GM06990 (cell line): ENCODE measurements around the genes CCNT2 and RAB3GAP1.

GRCh38 chr2:134268300-134268806, 14.5 kb downstream of the MGAT5 start:
- RRBS = no CpG with 5 or more reads among the region's 4 CpGs

GRCh38 chr2:134282861-134283554, 29.1 kb downstream of the MGAT5 start:
- RRBS = no CpG with 5 or more reads among the region's 4 CpGs

- RRBS = no CpG with 5 or more reads among the region's 11 CpGs
Observed at GRCh38 chr2:134313095-134313542, 59.2 kb downstream of the MGAT5 start.

DNA sequence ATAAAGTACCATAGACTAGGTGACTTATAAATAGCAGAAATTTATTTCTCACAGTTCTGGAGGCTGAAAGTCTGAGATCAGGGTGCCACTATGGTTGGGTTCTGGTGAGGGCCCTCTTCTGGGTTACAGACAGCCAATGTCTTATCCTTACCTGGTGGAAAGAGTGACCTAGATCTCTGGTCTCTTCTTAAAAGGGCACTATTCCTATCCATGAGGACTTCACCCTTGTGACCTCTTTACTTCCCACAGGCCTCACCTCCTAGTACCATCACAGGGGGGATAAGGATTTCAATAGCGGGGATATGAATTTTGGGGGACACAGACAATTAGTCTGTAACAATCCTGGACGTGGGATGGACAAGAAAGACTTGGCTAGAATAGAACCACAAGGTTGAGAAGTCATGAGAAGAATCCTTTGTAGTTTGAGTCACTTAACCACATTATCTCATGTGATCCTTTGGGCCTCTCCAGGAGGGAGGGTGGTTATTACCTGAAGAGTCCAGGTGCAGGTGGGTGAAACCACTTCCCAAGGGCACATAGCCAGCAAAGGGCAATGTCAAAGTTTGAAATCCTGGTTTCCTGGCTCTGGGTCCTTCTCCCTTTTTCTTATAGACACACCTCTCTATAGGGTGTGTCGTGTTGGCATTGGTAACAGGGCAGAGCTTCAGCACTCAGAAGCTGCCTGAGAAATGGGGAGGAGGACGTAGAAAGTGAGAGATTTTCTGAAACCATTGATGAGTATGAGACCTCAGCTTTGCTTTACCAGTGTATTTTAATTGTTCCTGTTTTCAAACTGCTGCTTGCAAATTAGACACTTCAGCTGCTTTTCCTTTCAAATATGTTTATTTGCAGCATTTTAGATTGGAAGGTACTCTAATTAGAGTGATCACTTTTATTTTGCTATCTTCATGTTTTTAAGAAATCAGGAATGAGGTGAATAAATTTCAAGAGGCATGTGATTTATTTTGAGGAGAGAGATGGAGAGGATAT, 137.8 kb downstream of the MGAT5 start:
- RRBS = no CpG with 5 or more reads among the region's 4 CpGs

DNA sequence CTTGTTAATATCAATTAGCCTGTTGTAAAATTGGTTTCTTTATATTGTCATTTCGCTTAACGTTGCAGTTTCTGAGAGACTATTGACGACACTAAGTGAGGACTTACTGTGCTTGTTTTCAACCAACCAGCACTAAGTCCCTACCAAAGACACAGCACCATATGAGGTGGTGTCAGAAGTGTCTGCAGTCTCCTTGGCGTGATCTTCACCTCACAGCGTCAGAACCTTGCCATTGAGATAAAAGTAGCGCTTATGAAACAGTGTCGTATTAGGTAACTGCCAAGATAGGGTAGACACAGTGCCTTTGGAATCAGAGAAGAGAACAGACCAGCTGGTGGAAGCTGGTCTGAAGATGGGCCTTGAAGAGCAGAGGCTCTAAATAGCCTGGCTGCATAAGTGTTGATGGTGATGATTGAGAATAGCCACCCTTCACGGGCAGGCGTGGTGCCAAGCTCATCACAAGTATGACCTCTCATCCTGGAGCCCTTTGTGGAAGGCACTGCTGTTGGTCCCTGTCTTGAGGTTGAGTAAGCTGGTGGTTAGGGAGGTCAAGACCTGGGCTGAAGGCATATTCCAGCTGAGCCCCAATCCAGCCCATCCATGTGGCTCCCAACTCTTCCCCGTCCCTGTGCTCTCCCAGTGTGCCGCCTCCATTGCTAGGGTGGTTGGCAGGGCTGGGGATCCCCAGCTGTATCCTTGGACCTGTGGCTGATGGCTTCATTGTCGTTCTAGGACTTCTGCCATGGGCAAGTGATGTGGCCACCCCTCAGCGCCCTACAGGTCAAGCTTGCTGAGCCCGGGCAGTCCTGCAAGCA, 187.4 kb downstream of the MGAT5 start:
- RRBS = no CpG with 5 or more reads among the region's 14 CpGs

GRCh38 chr2:134453699-134454238, 199.9 kb downstream of the MGAT5 start:
- RRBS = no CpG with 5 or more reads among the region's 9 CpGs

- RRBS = no CpG with 5 or more reads among the region's 4 CpGs
Observed at GRCh38 chr2:134491021-134491365, 227.8 kb downstream of the TMEM163 start.

DNA sequence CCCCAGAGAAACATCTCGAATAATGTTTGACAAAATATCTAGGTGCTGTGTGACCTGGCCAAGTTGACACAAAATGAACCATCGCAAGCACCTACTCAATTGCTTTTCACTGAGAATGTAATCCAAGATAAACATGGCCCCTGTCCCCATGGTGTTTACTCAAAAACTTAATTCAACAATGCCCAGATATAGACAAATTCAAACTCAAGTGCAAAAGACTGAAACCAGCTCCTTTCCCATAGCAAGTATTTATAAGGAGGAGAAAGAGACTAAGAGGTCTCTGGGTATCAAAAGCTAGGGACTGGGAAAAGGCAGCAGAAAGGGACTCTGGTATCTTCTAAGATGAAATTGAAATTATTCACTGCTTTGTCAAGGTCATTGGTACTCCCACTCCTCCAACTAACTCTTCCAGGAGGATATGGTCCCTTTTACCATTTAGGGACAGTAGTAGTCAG, 14.9 kb upstream of the ACMSD start:
- RRBS = no CpG with 5 or more reads among the region's 2 CpGs

DNA sequence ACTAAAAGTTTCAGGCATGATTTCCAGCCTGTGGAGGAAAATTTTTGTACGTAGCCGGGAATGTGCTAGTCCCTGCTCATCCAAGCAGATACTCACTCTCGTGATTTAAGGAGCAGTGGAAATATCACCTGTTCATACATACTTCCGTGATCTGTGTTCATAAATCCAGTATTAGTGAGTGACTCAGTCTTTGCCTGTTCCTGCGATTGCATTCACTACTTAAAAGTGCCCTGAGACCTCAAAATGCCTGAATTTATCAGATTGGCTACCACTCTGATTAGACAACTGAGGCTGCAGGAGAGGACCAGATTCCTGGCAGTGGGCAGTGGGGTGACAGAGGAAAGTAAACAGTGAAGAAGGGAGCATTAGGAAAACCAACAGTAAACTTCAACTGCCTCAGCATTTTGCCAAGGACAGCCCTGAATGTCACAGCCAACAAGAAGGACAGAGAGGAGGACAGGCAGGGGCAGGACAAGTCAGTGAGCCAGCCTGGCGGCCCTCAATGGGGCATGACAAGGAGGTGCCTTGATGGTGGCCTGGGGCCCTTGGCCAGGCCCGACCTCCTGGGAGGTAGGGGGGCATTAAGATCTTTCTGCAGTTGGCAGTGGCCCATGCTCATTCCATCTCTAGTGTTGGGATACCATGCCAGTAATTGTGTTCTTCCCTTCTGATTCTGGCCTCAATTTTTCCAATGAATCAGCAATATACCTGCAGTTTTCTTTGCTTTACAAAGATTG, 24.2 kb downstream of the ACMSD start:
- RRBS = no CpG with 5 or more reads among the region's 7 CpGs

DNA sequence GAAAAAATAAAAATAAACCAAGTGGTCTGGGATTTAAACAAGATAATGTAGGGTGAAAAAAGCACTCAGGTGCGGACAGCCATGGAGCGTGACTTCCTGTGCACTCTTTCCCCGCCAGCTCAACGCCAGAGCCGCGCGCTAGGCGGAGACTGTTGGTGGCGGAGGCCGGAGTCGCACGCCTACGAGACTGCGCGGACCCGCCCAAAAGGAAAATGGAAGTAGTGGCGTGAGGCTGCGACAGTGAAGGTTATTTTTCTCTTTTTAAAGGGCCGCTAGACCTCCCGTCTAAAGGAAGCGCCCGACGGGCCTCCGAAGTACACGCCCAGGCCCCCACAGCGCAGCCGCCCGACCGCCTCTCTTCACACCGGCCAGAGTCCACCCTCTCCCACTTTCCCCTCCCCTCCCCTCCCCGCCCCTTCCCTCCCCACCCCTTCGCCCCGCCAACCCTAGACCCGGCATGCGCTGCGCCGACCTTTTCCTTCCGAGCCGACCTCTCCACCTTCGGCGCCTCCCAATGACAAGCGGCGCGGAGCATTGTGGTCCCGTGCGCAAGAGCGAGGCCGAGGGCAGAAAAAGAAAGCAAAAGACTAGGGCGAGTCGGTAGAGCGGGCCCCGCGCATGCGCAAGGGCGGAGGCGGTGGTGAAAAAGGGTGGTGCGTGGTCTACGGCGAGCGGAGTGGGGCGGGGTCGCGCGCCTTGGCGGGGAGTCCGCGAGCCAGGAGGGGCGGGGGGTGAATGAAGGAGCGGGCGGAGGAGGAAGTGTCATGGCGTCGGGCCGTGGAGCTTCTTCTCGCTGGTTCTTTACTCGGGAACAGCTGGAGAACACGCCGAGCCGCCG, at the start of gene CCNT2:
CCNT2 (plus strand) TSS at position 732 of the 838 bp plus-strand sequence.
- RRBS = no CpG with 5 or more reads among the region's 79 CpGs

DNA sequence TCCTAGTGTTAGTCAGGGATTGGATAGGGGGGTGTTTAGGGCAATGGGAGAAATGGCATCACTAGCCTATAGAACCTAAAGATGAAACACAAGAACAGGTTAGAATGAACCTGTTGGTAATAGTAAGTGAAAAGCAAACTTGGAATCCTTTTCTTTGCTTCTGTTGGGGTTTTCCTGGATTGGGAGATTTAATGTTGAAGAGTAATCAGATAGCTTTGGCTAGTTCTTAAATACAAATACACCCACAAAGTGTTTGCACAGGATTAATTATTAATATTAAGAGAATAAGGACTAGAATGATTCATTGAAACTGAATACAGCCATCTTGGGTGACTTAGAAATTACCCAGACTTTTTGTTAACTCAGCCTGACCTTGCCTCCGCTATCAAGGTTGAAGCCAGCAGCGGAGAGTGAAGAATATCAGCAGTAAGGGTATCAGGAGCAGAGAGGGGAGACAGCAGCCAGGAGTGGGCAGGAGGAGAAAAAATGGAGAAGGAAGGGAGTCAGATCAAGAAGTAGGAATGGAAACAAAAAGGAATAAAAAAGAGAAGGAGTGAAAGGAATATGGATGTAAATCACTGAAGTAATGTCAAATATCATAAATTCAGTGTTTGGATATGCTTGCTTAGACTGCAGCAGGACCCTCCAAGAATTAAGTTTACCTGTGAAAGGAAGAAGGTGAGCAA, 14.5 kb downstream of the CCNT2 start:
- RRBS = no CpG with 5 or more reads among the region's 2 CpGs

DNA sequence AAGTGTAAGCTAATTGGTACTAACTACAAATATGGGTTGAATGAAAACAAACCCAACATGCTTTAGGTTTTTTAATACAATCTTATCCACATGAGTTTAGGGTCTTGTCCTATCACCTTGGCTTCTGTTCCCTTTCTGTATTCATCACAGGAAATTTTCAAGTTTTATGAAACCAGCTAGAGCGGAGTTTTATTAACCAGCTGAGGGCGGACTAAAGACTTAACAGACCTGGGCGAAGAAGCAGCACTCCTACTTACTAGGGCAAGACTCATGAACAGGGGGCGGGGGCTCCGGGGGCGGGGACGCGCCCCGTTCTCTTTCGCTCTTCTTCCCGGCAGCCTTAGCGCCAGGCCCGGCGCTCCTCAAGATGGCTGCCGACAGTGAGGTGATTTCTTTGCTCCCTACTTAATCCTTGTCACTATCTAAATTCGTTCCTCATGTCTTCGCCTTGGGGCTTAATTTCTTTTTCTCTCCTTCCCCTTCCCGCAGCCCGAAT, at the start of gene RAB3GAP1:
RAB3GAP1 (plus strand) TSS at position 352 of the 496 bp plus-strand sequence.
- RRBS = no CpG with 5 or more reads among the region's 19 CpGs

GRCh38 chr2:135576533-135577147, 45.4 kb downstream of the R3HDM1 start:
- RRBS = no CpG with 5 or more reads among the region's 1 CpG

- RRBS = no CpG with 5 or more reads among the region's 6 CpGs
Observed at GRCh38 chr2:136212707-136213662, 95.0 kb upstream of the CXCR4 start.

GRCh38 chr2:137993141-137993584, 28.9 kb downstream of the HNMT start:
- RRBS = no CpG with 5 or more reads among the region's 3 CpGs

GRCh38 chr2:138500537-138501033, 985 bp upstream of the SPOPL start:
- RRBS = no CpG with 5 or more reads among the region's 10 CpGs

- RRBS = no CpG with 5 or more reads among the region's 1 CpG
Observed at GRCh38 chr2:140661304-140661716, 1469.5 kb downstream of the LRP1B start.

DNA sequence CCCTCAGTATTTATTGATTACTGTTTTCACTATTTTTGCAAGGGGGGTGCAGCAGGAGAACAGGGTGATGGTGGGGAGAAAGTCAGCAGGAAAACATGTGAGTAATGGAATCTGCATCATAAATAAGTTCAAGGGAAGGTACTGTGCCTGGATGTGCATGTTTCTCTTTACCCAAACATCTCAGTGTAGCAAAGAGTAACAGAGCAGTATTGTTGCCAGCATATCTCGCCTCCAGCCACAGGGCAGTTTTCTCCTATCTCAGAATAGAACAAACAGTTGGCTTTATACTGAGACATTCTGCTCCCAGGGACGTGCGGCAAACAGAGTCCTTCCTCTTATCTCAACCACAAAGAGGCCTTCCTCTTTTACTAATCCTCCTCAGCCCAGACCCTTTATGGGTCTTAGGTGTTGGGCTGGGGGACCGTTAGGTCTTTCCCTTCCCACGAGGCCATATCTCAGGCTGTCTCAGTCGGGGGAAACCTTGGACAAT, 182.2 kb upstream of the KYNU start:
- RRBS = no CpG with 5 or more reads among the region's 6 CpGs

GRCh38 chr2:142865969-142866320, 11.5 kb upstream of the KYNU start:
- RRBS = no CpG with 5 or more reads among the region's 1 CpG

DNA sequence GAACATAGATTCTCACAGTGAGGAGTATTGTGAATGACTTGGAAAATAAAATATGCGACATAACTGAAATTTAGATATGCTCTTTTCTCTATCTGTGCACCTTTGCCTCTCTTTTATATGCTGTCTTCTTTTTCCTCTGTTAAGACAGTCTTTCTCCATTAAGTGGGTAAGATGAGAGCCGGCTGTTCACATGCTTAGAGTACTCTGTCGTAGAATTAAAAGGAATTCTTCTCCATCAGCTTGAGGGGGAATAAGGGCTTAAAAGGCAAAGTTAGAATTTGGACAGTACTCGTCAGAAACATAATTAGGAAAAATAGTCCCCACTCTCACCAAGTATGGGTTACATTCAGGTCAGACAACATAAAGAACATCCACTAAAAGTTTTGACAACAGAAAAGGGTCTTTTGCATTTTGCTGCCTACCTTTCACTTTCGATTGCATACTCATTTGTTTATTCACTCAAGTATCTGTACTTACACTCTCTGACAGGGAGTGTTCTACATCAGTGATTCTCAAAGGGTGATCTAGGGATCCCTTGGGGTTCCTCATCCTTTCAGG, 47.9 kb downstream of the ARHGAP15 start:
- RRBS = no CpG with 5 or more reads among the region's 5 CpGs